SK-N-DZ (cell line): ENCODE results near the gene S1PR1.

GRCh38 chr1:100950620-100951197, 54.8 kb downstream of the SLC30A7 start:
RAMPAGE:
- cytosol, long total RNA, result no peak
- nucleus, long total RNA, result no peak

DNA sequence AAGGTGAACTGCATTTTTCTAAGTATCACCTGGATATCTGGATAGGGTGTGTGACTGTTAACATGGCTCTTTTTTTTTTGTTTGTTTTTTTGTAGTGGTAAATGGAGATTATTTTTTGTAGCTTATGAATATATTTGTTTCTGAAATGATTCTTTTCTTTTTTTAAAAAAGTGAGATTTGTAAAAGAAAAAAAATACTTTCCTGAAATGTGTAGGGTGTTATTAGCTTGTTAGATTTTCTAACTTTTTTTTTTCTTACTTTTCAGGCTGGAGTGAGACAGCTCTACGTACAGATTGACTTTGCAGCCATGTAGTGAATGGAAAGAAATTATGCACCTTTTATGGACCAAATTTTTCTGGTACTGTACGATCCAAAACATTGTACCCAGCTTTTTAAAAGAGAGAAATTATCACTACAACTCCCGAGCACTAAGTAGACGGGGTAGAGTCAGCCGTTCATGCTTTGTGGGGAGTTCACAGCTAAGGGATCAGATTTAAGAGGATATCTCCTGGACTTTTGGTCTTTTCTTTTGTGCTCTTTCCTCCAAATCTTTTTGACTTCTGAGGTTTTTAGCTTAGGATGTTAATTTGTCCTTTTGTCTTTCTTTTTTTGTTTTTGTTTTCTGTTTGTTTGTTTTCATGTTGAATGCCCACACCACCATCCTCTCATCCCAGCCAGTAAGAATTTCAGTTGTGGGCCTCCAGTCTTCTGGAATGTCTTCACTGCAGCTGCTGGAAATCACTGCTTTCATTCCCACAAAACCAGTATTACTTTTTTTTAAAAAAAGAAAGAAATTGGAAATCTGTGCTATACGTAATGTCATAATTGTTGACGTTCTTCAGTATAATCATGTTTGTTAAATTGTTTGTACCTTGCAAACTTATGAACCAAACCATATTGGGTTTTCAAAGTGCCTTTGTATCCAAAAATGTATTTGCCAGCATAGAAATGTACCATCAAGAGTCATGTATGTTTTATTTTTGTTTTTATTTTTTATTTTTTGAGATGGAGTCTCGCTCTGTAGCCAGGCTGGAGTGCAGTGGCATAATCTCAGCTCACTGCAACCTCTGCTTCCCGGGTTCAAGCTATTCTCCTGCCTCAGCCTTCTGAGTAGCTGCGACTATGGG, 50.7 kb downstream of the DPH5 start:
RAMPAGE:
- cytosol, long total RNA, result no peak
- nucleus, long total RNA, result no peak

DNA sequence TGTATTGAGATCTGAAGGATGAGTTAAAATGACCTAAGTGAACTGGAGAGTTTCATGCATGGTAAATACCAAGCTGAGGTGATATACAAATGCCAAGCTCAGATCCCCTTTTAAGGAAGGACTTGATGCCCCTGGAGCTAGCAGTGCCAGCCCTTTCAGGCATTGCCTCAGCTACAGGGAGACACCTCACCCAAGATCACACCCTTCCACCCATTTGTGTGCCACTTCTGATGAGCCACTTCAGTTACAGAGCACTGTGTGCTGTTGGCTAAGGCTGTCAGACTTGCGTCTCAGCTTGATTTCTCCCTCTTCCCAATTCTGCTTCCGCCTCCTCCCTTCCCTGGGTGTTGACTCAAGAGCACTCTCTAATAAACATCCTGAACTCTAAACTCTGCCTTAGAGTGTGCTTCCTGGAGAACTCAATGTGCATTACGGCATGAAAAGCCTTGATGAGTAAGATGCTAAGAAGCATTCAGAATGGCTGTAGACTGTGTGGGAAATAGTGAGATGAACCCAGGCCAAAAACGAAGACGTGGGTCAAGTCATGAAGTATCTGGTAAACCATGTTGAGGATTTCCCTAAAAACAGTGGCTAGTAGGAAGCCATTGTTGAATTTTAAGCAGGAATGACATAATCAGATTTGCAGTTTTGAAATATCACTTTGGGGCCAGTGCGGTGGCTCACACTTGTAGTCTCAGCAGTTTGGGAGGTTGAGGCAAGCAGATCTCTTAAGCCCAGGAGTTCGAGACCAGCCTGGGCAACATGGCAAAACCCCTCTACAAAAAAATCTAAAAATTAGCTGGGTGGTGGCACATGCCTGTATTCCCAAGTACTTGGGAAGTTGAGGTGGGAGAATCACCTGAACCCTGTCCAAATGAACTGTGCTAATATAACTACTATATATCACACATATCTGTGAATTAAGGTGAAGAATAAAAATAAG, 54.8 kb upstream of the S1PR1 start:
RAMPAGE:
- cytosol, long total RNA, result no peak
- nucleus, long total RNA, result no peak

DNA sequence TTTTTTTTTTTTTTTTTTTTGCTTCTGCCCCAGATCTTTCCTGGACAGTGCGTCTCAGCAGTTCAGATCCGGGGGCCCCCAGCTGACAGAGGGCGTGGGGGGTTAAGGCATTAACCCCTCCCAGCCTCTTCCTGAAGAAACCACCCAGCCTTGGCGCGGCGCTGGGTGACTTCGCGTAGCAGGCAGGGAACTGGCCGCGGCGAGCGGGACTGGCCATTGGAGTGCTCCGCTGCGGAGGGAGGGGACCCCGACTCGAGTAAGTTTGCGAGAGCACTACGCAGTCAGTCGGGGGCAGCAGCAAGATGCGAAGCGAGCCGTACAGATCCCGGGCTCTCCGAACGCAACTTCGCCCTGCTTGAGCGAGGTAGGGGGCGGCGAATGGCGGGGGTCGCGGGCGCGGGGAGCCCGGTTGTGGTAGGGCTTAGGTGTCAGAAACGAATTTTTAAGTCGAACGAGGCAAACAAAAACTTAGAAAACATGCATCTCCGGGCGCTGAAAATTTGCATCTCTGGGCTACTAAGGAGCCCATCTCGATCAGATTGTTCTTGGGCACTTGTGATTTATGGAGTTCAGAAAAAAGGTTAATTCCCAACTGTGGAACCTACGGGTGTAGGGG, at the start of gene S1PR1:
TSS of gene S1PR1 (plus strand) at position 284 of the 616 bp plus-strand sequence.
RAMPAGE:
- cytosol, long total RNA, result no peak
- nucleus, long total RNA, result no peak

DNA sequence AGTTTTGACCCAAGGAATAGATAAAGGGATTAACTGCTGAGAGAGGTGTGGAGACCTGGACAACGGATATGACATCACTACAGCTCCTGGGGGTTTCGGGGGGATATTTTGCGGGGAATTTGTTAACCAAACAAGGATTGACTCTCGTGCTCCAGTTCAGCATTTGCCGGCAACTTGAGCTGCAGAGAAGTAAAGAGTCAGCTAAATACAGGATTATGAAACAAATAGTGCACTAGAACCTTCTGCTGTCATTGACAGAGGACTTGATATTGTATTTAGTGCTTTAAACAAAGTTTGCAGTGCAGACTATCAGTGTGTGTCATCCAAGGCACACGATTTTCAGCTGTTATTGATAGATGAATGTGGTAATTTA, 414 bp upstream of the OLFM3 start:
RAMPAGE:
- cytosol, long total RNA, result no peak
- nucleus, long total RNA, result no peak

DNA sequence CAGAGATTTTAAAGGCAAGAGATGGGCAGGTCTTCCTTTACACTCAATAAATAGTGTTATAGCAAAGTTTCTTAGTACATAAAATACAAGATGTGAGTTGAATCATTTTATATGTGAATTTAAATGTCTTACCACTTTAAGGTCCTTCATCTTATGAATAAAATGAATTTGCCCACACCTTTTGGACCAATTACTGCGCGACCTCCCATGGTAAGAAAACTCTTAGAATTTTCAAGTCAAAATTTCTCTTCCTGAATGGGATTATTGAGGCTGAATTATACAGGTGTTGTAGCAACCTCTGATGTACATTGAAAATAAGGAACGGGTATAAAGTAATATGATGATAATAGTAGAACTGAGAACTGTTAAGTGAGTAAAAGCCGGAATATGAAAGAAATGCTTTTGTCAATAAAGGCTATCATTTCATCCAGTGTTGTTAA, 10.5 kb downstream of the RNPC3 start:
RAMPAGE:
- cytosol, long total RNA, result no peak
- nucleus, long total RNA, result no peak

DNA sequence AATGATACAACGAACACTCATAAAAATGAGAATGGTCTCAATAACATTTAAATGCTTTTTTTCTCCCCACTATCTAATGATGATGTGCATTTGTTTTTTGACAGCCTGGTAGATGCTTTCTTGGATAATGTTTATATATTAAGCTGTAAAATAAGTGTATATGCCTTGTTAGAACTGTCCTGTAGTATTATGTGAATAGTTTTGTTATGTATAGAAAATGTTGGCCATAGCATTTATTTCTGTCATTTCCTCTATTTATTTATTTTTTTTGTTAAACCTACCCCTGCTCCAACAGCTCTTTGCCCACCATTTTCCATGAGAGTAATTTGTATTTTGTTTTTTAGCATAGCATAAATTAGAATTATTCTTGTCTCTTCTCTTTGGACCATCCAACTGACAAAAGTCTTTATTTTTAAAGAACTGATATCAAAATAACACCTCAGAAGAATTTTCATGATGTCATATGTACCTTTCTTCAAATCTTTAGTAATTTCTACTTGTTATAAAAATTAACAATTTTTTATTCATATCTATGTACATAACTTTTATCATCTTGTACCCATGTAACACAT, 663.1 kb downstream of the AMY1C start:
RAMPAGE:
- cytosol, long total RNA, result no peak
- nucleus, long total RNA, result no peak

RAMPAGE:
- cytosol, long total RNA, result no peak
- nucleus, long total RNA, result no peak
Observed at GRCh38 chr1:105776133-105776600, 1280.3 kb upstream of the PRMT6 start.

GRCh38 chr1:106447701-106448350, 608.6 kb upstream of the PRMT6 start:
RAMPAGE:
- cytosol, long total RNA, result no peak
- nucleus, long total RNA, result no peak

GRCh38 chr1:107685718-107686310, 279.2 kb downstream of the VAV3 start:
RAMPAGE:
- cytosol, long total RNA, result no peak
- nucleus, long total RNA, result no peak

DNA sequence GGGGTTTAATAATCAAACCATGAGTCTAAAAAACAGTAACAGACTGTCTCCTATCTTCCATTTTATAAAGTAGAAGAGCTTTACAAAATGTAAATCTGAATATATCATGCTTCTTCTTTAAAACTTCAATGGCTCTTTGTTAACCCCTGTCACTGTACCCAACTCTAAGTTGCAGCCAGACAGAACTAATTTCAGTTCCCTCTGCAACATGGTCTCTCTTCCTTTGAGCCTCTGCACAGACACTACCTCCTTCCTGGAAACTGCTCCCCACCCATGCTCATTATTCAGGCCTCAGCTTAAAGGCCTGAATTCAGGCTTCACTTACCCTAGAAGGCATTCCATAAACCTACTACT, 2.7 kb upstream of the EEIG2 start:
RAMPAGE:
- cytosol, long total RNA, result no peak
- nucleus, long total RNA, result no peak

DNA sequence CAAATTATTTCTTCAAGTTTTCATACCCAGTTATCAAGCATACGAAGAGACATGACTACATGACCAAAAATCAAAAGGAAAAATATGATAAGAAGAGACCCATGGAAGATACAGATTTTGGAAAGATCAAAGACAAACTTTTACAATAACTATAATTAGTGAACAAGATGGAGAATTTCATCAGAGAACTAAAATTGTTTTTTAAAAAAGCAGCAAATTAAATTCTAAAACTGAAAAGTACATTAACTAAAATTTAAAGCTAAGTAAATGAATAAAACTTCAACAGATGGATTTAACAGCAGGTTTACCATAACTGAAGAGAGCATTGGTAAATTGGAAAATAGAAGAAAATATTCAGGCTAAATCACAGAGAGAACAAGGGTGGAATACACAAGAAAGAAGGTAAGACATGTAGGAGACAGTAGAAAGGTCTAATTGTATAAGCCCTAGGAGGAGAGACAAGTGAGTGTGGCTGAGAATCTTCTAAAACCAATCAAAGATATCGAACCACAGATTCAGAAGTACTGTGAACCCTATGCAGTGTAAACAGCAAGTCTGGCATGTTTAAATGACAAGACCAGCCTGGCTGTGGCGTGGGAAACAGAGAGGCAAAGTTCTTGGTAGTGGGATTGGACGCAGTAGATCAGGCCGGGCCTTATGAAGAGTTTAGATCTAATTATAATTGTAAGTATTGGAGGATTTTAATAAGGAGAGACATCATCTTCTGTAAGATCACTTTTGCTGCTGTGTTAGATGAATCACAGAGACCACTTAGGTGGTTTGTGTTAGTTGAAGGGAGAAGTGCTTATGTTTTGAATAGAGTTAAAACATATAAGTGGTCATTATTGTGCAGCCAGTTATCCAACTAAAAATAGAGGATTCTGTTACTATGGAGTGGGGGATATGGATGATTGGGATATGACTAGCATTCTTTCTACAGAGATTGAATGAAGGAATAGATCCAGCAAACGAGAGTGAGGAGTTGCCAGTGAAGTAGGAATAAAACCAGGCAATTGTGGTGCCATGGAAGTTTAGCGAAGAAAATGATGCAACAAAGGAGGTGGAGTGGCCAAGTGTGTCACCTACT, 44.0 kb downstream of the EEIG2 start:
RAMPAGE:
- cytosol, long total RNA, result no peak
- nucleus, long total RNA, result no peak

DNA sequence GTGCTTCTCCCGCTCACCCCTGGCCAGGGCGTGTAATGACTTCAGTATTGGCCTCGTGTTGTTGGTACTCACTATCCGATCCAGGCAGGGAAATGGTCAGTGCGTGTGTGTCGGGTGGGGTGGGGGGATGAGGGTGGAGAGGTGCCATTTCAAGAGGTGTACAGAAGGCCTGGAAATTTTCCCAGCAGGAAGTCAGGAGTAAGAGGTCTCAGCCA, 1.0 kb downstream of the PRPF38B start:
RAMPAGE:
- cytosol, long total RNA, result no peak
- nucleus, long total RNA, result no peak

GRCh38 chr1:108717776-108718143, 5.1 kb downstream of the FNDC7 start:
RAMPAGE:
- cytosol, long total RNA, result no peak
- nucleus, long total RNA, result no peak

DNA sequence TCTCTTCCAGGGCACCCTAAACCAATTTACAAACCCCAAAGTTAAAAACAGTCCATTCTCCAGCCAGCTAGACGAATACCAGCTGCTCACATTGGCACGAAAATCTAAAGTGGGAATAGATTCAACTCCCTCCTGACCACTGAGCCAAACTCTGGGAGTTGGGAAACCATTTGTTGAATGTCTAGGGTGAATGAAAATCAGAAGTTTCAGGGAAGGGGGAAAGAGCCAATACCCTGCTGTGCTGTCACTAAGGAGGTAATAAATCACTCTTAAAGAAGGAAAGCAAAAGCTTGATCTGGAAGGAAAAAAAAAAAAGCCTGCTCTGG, 42.2 kb downstream of the AKNAD1 start:
RAMPAGE:
- cytosol, long total RNA, result no peak
- nucleus, long total RNA, result no peak

GRCh38 chr1:109316580-109317095, 9.8 kb upstream of the MYBPHL start:
RAMPAGE:
- cytosol, long total RNA, result no peak
- nucleus, long total RNA, result no peak

DNA sequence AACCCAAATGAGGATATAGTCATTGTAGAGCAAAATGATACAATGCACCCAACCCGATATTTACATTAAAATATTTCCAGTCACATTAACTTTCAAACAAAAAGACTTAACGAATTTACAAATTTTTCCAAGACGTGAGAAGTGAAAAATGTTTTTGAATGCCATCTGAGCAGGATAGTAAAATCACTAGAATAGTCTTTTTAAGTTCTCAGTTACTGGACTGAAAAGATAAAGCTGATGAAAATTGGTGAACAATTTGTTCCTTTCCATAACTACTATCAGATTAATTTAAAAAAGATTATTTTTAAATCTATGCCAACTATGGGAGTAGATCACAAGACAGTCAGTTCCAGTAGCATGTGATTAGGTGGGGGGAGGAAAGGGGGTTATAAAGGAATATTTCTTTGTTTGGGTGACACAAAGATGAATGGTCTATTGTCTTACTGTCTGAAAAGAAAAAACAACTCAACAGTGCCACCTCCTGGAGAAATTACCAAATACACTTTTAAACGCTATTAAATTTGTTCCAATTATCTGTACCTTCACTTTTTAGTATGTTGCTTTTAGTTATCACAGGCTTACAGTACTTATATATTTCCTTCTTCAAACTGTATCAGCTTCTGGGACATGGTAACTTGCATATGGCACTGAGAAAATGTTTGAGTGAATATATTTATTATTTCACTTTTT, 1.5 kb upstream of the SORT1 start:
RAMPAGE:
- cytosol, long total RNA, result no peak
- nucleus, long total RNA, result no peak

DNA sequence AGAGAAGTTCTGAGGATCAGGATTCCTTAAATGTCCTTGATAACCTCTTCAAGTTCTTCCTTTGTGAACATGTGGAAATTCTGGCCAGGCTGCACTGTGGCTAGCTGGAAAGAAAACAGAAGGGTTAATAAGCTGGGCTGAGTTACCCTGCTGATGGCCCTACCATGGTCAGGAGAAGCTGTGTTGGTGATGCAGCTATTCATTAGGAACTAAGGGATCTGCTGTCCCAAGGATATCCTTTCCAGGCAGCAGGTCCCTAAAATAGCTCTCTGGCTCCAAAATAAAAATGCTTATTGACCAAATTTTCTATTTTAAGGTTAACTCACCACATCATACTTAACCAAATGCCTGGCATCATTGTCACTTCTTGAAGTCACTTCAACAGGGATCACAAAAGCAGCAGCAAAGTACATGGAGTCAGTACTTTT, 4.3 kb upstream of the SORT1 start:
RAMPAGE:
- cytosol, long total RNA, result no peak
- nucleus, long total RNA, result no peak

DNA sequence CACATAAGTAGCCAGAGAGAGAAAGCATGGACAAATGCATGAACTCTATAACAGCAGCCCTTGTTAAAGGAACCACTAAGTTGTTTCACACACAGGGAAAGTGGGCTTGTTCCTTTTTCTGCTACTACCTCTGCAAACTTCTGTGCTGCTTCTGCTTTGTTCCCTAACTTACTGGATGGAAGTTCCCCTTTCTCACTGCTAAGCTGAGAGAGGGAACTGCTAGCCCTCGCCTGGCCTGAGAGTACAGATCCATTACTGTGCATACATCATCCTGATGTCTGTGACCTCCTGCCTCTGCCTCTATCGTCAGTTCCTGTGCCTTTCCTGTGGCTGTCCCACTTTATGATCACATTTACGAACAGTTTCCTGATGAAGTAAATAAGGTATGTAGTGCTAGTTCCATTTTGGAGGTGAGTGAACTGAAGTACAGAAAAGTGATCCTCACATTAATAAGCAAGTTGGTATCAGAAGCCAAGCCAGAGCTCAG, 3.5 kb downstream of the GNAT2 start:
RAMPAGE:
- cytosol, long total RNA, result no peak
- nucleus, long total RNA, result no peak

DNA sequence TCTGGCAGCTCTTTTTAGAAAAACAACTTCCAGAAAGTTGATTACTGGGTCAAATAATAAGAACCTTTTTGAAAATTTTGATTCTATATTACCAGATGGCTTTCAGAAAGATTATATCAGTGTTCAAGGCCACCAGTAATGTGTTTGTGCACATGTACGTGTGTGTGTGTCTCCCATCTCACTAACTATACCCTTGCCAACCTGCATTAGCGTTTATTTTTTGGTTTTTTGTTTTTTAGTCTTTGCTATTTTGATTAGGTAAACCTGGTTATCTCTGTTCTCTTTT, 1.0 kb downstream of the GNAT2 start:
RAMPAGE:
- cytosol, long total RNA, result no peak
- nucleus, long total RNA, result no peak